ENCODE measurements around the genes SDSL and RBM19.

- PRO-cap, result bidirectional peak, plus-strand start at chr12:112046304, minus-strand start at chr12:112046067
These were observed 32.8 kb downstream of the ERP29 start for GRCh38 chr12:112045813-112046633.

DNA sequence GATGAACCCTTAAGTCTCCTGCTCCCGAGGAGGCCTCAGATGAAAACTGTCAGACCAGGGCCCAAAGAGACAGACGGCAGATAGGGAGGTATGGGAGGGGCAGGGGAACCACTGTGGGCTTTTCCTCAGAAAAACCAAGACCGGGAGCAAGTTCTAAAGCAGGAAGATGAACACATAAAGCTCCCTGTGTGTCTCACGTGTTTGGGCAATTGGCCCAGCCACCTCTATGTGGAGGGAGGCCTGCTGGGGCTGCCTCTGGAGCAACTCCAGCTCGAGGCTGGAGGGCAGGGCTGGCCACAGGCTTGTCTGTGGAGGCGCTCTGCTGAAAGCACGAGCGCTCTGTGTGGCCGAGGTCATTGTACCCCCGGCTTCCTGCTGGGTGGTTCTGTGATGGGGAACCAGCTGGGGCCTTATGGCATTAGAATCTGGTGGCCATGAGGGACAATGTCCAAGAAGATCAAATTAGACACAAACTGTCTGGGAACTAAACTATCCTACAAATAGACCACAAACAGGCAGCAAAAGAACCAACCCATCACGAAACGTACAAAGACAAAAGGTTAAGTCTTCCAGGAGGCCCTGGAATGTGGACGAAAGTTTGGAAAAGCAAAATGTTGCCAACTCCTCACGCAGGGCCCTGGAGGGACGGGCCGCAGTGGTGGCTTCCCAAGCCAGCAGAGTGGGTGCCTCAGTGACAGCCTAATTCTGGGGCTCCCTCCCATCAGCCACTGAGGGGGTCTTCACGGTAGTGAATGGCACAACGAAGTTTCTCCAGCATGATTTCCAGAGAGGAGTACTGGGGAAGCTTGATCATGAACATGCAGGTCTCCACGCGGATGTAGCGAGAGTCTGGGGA, 36.5 kb downstream of the TRAFD1 start:
- PRO-cap, result no peak

DNA sequence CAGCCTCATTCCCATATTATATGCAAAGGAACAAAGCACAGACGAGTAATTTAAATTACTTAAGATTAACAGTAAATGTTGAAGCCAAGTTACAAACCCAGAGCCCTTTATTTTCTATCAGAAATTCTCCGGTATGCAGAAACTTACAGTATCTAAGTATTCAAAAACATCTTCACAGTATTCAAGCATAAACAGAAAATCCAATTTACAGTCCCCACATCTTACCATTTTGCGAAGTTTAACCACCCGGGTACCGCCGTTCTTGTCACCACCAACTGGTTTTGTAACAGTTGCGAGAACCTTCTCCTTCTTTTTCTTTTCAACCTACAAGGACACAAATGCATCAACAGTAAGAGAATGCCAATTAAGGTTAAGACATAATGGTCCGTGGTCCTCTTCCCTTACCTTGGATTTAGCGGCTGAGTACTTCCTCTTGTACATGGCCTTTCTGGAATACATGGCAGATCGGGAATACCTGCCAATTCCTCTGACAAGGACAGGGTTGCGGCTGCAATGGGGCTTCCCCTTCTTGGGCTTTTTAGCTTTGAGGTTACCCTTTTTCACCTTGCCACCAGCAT, 1.3 kb downstream of the RPL6 start:
- PRO-cap, result no peak

- PRO-cap, result no peak
These were observed 3.7 kb downstream of the PTPN11 start for GRCh38 chr12:112422370-112422958.

GRCh38 chr12:112803669-112804045, 12.1 kb downstream of the RPH3A start:
- PRO-cap, result no peak

GRCh38 chr12:112839356-112839757, 47.8 kb downstream of the RPH3A start:
- PRO-cap, result no peak

- PRO-cap, result no peak
These were observed 9.5 kb downstream of the OAS1 start for GRCh38 chr12:112916137-112916700.

DNA sequence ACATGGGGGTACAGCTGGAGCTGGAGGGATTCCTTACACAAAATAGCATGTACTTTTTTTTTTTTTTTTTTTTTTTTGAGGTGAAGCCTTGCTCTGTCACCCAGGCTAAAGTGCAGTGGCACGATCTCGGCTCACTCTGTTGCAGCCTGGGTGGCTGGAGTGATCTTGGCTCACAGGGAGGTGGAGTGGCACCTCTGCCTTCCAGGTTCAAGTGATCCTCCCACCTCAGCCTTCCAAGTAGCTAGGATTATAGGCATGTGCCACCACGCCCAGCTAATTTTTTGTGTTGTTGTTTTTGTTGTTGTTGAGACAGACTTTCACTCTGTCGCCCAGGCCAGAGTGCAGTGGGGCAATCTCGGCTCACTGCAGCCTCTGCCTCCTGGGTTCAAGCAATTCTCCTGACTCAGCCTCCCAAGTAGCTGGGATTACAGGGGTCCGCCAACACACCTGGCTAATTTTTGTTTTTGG, 5.2 kb upstream of the RASAL1 start:
- PRO-cap, result no peak

GRCh38 chr12:113231388-113232117, 10.3 kb downstream of the TPCN1 start:
- PRO-cap, result no peak

DNA sequence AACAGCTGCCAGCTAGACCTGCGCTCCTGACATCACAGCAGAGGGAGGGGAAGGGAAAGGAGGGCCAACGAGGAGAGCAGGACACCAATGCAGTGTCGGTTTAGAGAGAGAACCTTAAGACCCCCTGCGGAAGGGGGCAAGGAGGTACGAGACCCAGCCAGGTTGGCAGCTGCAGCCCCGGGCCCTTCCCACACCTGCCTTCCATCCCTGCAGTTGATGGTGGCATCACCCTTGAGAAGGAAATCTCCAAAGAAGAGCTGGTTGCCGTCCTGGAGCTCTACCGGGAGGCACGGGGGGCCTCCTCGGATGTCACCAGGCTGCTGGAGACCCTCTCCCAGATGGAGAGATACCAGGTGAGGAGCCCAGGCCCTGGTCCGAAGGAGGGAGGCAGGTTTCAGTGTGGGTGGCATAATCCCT, 42.2 kb downstream of the SLC8B1 start:
- PRO-cap, result no peak

DNA sequence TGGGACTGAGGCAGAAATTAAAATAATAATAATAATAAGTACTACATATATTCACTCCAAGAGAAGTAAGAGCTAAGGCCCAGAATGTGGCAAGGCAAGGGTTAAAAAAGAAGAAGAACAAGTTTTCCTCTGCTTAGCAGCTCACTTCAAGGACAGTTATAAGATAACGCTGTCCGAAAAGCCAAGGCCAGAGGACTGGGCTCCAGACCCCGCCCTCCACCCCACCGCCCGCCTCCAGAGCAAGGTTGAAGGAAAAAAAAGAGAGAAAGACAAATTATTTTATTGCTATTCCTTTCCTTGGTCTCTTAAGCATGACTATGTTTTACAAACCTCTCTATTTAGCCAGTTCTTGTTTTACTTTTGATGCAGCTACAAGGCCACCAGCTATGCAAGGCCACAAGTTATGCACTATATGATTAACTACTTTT, 1.7 kb upstream of the PLBD2 start:
- PRO-cap, result no peak

GRCh38 chr12:113388546-113389292, 15.0 kb downstream of the SDS start:
- PRO-cap, result no peak

DNA sequence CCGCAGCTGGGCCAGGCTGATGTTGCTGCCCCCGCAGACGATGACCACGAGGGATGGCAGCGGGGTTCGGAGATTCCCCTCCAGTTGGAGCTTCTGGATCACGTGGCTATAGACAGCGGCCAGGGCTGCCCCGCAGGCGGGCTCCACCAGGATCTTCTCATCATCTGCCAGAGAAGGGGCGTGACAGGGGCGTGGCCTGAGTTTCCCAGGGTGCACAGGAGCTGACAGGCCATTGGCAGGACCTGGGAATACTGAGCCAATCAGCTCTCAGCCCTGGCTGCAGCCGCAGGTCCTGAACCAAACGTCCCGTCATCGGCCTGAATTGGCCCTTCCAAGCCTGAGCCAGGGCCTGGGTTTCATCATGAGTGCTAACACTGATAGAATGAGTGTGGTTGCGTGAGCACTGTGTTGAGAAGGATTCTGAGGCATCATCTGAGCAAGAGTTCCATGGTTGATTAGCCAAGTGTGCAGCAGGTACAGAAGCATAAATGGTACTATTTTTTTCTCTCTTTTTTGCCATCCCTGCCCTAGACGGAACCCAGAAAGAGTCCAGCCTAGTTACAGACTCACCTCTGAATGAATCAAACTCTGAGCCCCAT, 10.6 kb downstream of the SDS start:
- PRO-cap, result no peak

DNA sequence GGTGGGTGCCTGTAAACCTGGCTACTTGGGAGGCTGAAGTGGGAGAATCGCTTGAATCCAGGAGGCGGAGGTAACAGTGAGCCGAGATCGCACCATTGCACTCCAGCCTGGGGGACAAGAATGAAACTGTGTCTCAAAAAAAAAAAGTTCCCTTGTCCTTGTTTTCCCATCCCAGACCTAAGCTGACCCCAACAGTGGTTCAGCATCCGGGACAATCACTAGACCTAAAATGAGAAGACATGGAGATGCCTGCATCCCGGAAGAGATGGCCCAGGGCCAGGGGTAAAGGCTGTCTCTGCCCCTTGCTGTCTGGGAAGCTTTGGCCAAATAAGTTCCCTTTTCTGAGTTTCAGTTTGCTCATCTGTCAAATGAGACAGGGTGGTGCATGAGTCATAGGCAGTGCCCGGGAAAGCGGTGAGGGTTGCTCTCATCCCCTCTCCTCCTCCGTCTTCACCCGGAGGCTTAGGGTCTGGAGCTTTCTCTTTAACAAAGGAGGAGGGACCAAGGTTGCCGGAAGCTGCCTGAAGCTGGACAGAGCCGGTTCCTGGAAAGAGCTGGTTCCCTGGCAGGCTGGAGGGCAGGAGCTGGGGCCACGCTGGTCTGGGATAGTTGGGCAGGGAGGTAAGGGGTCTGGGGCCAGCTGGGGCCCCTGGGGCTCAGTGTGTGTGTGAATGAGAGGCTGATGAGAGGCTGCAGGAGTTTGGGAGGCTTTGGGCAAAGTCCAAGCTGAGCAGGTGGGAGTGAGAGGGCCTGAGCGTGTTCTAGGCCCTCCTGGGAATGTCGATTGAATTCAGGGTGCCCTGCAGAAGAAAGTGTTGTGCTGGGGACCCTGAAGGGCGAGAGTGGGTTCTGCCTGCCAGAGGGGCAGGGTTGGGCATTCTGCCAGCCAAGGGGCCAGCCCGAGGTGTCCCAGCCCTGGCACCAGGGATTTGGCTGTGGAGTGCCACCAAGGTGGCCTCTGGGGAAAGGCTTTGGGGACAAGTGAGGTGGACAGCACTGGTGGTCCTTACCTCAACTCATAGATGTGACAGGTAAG, at the start of gene SDSL:
TSS of gene SDSL (plus strand) at position 524 of the 1,036 bp plus-strand sequence.
- PRO-cap, result bidirectional peak, plus-strand start at position 551 of the sequence, minus-strand start at position 452 of the sequence

DNA sequence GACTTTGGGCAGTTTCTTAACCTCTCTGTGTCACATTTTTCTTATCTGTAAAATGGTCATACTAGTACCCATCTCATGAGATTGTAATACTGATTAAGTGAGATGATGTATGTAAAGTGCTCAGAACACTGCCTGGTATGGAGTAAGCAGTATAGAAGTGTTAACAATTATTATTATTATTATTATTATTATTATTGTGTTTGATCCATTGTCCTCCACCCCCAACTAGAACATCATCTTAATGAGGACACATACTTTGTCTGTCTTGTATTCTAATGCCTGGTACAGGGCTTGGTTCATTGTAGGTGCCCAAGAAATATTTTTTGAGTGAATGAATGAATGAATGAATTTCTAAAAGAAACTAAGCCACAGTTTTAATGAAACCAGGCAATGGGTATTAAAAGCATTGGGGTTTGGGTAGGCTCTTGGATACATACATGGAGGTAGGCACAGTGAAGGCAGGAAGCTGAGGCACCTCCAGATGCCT, 145.4 kb upstream of the LHX5 start:
- PRO-cap, result unidirectional peak, minus-strand start at position 227 of the sequence

- PRO-cap, result no peak
These were observed 103.0 kb downstream of the RBM19 start for GRCh38 chr12:113863123-113863610.

GRCh38 chr12:113914023-113914436, 52.1 kb downstream of the RBM19 start:
- PRO-cap, result no peak

DNA sequence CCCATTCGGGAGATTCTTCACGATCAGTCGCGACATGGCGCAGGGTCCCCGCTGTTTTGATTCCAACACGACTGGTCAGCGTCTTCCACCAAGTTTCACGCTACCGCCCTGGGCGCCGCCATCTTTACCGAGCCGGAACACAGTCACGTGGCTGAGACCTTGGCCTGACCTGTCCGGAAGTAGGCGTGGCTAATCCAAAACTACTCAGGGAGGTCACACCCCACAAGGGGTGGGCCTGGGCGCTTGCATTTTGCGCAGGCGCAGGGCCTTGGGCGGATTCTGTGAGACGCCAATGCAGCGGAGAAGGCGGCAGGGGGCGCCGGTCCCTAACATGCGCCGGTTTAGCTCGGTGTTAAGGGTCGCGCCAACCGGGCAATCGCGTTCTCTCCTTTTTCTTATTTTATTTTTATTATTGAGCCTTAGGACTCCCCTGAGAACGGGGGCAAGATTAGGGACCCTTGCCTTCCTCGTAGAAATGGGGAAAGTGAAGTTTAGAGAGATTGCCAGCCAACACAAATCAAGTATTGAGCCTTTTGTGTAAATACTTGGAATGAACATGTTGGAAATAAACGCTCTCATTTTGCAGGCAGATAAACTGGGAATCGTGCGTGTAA, at the start of gene RBM19:
TSS of gene RBM19 (minus strand) at position 134 of the 614 bp plus-strand sequence.
- PRO-cap, result bidirectional peak, plus-strand start at position 339 of the sequence, minus-strand start at position 134 of the sequence

- PRO-cap, result no peak
These were observed 36.8 kb downstream of the TBX5 start for GRCh38 chr12:114369136-114369483.

DNA sequence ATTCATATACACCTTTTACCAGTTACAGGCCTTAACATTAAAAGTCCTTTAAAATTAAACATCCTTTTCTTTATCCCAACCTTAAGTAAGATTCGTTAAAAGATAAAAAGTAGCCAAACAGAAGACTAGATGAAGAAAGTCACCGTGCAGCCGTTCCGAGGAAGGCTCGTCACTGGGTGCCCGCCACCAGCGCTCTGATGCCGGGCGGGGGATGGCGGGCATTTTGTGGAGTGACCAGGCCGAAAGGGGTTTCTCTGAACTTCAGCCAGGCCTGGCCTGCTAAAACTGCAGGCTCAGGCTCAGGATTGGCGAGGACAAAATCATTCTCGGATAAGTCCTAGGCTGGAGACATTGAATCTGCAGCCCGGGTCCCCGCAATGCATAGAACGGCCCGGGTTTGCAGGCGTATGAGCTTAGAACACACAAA, 1.4 kb downstream of the TBX5 start:
- PRO-cap, result no peak